Colon Carcinoma Metastatic in the Lung (tissue), 2 donors: ENCODE data around the genes AKR1B1, NUP205, MTPN and PTN.

DNA sequence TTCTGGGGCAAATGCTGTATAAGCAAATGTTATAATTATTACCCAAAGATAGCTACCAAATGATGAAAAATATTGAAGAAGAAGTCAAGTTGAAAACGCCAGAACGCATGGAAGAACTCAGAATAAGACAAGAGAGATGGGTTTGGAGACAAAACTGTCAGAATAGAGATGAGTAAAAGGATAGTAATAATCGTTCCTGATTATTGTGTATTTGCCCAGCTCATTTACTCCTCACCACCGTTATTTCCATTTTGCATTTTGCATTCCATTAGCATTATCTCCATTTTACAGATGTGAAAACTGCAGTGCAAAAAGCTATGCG lies 29.2 kb downstream of the AKR1B1 start:
- PRO-cap, 2 experiments, result no peak in any of the 2 experiments

GRCh38 chr7:134458905-134459612 lies at the start of gene AKR1B1:
AKR1B1 (minus strand) TSS chr7:134459100.
- PRO-cap, 2 experiments, result peak in 2 of 2 experiments; most common minus-strand start chr7:134459098 (in 1)

DNA sequence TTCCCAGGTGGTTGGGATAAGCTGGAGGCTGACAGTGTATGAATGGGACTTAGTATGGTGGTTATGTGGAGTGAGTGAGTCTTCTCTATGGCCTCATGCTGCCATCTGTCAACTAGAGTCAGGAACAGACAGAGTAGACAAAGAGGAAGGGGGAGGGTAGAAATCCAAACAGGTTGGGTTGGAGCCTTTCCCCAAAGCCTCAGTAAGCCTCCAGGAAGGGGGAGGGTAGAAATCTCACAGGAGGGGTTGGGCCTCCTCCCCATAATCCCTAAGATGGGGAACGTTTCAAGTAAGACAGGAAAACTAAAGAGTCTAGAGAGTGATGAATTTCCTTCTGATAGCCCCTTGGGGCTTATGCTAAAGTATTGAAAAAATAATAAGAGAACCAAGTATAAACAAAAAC lies 2.0 kb upstream of the AKR1B15 start:
- PRO-cap, 2 experiments, result no peak in any of the 2 experiments

GRCh38 chr7:134565639-134566088 lies 16.8 kb downstream of the AKR1B15 start:
- PRO-cap, 2 experiments, result no peak in any of the 2 experiments

GRCh38 chr7:134691631-134691919 lies 44.9 kb downstream of the BPGM start:
- PRO-cap, 2 experiments, result no peak in any of the 2 experiments

DNA sequence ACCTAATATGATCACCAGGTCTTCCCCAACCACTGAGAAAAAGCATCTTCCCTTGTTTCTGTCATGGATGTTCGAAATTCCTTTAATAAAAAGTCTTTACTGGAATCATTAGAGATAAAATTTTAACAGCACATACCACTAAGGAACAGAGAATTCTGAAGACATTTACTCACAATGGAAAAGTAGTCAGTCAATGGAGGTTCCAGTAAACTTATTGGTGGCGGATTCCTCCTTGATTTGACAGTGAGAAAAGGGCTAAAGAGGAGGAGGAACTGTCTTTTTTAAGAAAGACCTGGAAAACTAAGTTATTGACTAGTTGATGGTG lies 46.0 kb downstream of the BPGM start:
- PRO-cap, 2 experiments, result no peak in any of the 2 experiments

DNA sequence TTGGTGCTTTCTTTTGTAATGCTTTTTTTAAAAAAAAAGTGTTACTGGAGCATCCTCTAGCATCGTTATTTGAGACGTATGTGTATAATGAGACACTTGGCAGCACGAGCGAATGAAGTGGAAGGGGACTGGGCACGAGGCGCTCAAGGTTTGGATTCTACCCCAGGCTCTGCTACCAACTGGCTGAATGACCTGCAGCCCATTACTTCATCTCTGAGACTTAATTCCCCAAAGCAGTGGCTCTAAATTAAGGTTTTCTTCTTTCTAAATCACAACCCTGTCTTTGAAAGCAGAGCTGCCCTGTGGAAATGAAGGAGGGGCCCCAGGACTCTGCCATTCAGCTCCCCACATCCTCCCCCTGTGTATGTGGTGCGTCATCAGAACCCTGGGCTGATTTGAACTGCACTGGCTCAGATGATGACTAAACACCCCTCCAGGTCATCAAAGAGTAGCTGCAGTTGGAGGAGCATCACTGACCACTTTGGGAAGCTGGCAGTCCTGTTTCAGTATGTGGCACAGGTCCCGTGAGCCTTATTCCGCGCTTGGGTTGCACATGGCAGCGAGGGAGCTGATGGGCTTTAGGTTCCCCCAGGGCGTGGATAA lies 46.6 kb downstream of the BPGM start:
- PRO-cap, 2 experiments, result no peak in any of the 2 experiments

GRCh38 chr7:134729812-134730742 lies 49.4 kb upstream of the CALD1 start:
- PRO-cap, 2 experiments, result no peak in any of the 2 experiments

DNA sequence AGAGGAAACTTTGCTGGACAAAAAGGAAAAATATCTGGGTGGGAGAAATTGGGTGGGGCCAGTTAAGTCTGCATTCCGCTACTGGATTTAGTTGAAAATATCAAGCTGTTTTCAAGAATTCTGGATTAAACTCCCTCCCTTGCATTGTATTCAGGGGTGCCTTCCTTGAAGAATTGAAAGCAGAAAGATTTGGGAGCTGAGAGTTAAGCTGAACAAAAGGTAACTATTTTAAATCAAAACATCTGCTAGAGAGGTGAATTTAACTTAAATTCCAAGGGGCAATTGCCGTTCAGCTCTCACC lies 34.1 kb upstream of the CALD1 start:
- PRO-cap, 2 experiments, result no peak in any of the 2 experiments

DNA sequence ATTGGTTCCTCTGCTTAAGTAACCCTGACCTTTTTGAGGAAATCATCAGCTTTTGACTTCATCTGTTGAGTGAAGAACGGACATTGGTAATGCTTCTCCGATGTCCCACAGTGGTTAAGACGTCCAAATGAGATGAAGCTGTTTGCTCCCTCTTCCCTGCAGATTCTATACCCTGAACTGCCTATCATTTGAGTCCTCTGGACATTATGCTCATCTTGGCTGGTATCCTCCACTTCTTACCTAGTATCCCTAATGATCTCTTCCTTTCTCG lies 3.0 kb downstream of the CALD1 start:
- PRO-cap, 2 experiments, result no peak in any of the 2 experiments

DNA sequence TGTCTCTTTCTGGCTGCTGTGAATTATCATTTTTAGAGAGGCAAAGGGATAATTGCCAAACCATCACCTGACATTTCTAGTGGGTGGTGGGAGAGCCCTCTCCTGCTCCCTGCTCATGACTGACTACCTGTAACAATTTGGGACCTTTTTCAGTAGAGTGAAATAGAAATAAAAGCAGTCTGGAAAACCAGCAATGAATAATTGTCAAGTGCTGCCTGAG lies 52.8 kb downstream of the CALD1 start:
- PRO-cap, 2 experiments, result no peak in any of the 2 experiments

DNA sequence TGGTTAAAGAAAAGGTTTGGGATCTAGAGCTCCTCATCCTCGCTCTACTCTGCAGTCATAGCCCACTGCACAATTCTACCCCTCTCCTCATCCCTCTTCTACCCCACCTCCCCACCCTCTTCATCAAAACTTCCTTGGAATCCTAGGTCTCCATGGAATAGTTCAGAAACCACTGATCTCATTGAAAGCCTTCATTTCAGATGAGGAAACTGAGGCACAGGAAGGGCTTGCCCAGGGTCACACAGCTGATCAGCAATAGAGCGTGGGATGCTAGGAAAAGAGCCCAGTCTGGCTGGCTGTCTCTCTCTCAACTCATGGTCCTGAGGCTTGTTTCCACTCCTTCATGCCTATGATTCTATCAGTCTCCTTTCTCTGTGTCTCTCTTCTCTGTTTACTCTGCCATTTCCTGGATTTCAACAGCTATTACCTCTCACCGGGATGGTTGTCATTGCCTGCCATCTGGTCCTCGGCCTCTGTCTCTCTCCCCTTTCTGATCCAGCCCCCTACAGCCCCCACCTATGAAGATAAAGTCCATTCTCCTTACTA lies 93.5 kb upstream of the AGBL3 start:
- PRO-cap, 2 experiments, result no peak in any of the 2 experiments

DNA sequence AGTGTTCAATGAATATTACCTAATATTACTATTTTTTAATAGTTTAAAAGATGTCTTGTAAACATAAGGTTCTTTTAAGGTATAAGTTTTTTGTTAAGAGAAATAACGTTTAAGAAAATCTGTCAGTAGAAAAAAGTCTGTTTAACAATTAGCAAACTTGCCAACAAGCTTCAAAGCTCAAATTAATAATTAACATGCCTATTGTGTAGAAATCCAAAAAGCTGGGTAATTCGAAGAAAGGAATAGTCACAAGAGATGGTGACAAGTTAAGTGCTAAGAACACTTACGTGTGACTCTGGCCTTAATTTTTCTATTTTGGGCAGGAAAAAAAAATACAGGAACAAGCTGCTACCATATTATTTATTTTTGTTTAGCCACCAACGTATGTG lies 43.6 kb upstream of the AGBL3 start:
- PRO-cap, 2 experiments, result no peak in any of the 2 experiments

- PRO-cap, 2 experiments, result no peak in any of the 2 experiments
Observed at GRCh38 chr7:135167317-135168591, 2.8 kb downstream of the CYREN start.

GRCh38 chr7:135557337-135558086 lies at the start of gene NUP205:
NUP205 (plus strand) TSS chr7:135557917.
- PRO-cap, 2 experiments, result peak in 2 of 2 experiments; most common plus-strand start chr7:135557917 (in 2)

DNA sequence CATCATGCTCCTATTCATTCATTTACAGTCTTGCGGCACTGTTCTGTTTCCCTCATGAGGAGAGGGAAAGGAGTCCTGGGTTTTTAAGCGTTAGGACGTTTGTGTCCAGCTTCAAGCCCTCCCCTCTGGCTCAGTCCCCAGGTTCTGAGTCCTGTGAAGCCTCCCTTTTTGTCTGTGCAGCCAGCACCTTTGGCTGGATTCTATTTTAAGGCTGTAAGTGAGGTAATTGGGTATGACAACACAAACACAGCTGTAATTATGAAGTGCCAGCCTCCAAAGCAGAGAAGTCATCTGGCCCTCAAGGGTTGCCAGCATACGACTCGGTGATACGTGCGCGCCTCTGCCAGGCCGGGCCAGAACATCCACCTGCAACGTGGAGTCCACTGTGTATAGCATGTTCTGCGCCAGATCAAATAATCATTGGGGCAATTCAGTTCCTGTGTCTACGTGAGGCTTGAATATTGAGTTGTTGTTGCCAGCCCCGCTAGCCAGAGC lies 6.7 kb upstream of the FAM180A start:
- PRO-cap, 2 experiments, result no peak in any of the 2 experiments

- PRO-cap, 2 experiments, result peak in 2 of 2 experiments; most common plus-strand start chr7:135977474 (in 1); most common minus-strand start chr7:135977336 (in 2)
Observed at GRCh38 chr7:135976471-135977699, at the start of gene MTPN. MTPN (minus strand) TSS chr7:135977359.

DNA sequence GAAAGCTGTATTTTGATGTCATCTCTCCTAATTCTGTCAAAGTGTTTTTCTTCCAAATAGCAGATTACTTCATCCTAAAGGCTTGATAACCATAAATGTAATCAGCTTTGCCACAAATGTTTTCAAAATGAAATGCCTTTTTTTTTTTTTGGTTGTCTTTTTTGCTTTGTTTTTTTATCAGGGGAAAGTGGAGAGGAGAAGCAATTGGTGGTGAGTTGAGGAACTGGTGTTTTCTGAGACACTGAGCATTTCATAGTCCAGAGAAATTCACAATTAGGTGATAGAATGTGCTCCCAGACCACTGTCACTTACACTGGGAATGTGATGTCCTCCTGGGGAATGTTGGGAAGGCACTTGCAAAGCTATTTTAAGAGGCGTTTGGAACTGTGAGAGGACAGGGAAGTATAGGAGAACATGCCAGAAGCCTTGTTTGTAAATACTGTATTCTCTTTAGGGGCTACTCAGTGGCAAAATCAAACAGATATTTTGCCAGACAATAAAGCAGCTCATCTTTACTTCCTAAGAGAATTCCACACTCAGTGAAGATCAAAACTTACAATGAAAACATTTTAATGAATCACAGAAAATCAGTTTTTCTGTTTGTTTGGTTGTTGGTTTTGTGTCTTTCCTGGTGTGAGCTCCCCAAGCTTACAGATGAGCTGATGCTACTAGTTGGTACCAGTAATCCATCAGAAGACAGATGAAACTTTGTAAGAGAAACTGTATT lies 16.1 kb downstream of the CHRM2 start:
- PRO-cap, 2 experiments, result no peak in any of the 2 experiments

DNA sequence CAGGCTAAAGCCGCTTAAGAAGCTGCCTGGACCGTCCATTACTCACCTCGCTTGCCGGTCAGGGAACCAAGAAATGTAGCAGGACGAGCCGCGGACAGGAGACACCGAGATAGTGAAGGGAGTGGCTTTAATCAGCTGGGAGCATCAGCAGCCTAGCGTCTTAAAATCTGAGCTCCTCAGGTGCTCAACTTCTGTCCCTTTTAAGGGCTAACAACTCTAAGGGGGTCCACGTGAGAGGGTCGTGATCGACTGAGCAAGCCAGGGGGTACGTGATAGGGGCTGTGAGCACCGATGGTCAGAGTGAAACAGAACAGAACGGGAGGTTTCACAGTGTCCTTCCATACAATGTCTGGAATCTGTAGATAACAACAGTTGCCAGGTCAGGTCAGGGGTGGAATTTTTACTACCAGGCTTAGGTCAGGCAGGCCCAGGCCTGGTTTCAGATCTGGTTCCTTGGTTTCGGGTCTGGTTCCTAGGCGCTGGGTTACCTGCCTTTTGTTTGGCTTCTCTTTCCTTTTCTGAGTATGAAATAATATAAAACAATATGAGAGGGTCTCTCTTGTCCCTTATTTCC lies 75.2 kb downstream of the PTN start:
- PRO-cap, 2 experiments, result no peak in any of the 2 experiments

DNA sequence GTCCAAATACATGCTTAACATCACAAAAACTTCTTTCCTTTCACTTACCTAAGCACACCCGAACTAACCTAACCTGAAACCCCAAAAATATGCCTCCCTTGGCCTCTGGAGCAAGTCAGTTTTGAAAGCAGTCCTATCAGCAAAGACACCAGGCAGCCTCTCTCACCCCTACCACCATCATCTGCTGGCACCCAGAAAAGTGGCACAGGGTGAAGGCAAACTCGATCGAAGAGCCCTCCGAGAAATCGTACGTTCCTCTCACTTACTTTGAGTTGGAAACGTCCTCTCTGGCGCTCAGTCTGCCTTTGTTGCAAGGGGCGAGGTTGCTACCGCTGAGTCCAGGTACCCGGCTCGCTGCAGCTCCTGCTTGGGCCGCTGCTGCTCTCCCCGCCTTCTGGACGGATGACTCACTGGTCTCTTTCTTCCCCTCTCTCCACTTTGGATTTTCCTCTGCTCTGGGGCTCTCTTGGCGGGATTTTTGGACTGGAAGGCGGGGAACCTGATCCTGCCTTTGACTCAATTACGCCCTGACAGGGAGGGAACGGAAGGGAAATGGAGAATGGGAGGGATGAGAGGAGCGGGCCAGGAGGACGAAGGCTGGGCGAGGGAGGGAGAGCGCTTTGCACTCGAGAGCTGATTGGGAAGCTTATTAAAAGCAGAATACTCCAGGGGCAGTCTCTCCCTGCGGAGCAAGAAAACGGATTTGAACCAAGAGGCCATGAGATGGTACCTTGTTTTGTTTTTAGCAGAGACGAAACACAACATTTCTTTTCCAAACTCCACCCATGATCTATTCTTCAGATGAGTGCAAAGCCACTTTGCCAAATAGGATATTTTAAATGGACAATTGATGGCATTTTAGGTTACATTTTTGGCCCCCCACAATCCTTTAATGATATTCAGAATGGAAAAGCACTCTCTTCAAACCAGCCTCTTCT lies at the start of gene PTN:
Gene PTN (minus strand): TSS at position 561 of the 938 bp plus-strand sequence.
- PRO-cap, 2 experiments, result no peak in any of the 2 experiments